ENCODE measurements around a stretch of chr11.

DNA sequence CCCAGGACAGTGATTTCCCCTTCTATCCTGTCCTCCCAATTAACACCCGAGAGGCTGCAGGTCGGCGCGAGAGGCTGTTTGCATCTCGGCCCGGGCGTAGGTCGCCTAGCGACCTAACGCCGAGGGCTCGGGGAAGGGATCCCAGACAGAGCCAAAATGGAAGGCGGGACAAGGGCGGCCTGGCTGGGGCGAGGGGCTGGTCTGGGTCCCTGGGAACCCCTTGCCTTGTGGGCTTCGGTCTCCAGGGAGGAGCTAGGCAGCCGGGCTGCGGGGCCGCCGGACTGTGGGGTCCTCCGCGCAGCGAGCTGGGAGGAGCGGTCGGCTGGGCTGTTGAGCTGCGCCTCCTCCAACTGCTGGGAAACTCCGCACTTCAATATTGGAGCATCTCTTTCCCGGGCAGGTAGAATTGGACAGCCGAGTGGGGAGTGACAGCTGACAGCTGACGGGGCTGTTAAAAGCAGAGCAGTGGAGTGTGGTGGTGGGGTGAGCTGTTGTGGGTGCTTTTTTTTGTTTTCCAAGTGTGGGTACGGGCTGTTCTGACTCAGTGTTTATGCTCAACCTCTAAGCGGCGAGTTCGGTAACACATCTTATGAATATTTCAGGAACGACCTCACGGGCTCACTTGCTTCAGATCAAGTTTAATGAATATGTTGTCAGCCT lies 785 bp downstream of the ELMOD1 start:
- PRO-cap, result bidirectional peak, plus-strand start at position 144 of the sequence, minus-strand start at position 80 of the sequence

GRCh38 chr11:107682505-107683045 lies 29.3 kb downstream of the SLN start:
- PRO-cap, result no peak

- PRO-cap, result no peak
Observed at GRCh38 chr11:108733425-108733783, 68.5 kb downstream of the DDX10 start.

GRCh38 chr11:108904454-108904829 lies 239.6 kb downstream of the DDX10 start:
- PRO-cap, result no peak

GRCh38 chr11:108929184-108929870 lies 264.5 kb downstream of the DDX10 start:
- PRO-cap, result no peak

DNA sequence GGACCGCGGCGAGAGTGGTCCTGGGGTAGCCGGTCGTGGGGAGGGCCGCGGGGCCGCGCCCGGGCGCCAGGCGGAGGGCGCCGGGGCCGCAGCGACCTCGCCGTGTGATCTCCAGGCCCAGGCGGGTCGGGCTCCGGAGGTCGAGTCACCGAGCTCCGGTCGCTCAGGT lies 155 bp downstream of the ZC3H12C start:
- PRO-cap, result no peak

DNA sequence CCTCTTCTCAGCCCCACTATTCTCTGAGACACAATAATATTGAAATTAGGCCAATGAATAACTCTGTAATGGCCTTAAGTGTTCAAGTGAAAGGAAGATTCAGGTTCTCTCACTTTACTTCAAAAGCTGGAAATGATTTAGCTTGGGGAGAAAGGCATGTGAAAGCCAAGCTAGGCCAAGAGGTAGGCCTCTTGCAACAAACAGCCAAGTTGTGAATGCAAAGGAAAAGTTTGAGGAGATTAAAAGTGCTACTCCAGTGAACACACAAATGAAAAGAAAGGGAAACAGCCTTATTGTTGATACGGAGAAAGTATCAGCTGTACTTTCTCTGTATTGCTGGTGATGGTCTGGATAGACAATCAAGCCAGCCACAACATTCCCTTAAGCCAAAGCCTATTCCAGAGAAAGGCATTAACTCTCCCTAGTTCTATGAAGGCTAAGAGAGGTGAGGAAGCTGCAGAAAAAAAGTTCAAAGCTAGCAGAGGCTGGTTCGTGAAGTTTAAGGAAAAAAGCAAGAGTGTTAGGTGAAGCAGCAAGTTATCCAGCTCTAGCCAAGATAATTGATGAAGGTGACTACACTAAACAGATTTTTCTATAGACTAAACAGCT lies 7.7 kb downstream of the ZC3H12C start:
- PRO-cap, result no peak

DNA sequence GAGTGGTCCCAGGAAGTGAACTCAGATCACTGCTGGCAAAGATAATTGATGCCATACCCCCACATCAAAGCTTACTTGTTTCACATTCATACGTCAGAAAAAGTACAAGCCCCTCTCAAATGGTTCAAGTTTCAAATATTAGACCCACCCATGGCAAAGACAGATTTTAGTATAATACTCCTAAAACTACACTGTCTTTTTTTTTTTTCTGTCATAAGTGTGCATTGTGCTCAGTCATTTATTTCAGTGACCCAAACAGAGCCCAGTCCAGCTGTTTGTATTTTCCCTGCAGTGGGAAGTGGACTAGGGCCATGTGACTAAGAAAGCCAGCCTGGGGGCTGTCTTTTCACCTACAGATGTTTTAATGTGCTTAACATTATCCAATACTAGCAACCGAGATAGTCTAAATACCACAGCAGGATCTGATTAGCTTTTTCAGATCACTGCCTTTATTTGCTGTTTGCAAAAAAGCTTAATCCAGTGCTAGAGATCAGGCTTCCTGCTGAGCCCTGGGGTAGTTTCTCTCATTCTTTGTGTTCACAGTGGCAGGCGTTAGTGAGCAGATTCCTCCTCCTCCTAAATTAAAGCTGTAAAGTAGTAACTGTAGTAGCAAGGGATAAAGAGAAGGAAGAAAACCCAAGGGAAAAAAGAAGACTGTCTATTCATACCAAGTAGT lies 34.9 kb downstream of the ZC3H12C start:
- PRO-cap, result unidirectional peak, plus-strand start at position 527 of the sequence

- PRO-cap, result bidirectional peak, plus-strand start at chr11:110296200, minus-strand start at chr11:110295890
Observed at GRCh38 chr11:110295640-110296325, 631 bp downstream of the RDX start.

DNA sequence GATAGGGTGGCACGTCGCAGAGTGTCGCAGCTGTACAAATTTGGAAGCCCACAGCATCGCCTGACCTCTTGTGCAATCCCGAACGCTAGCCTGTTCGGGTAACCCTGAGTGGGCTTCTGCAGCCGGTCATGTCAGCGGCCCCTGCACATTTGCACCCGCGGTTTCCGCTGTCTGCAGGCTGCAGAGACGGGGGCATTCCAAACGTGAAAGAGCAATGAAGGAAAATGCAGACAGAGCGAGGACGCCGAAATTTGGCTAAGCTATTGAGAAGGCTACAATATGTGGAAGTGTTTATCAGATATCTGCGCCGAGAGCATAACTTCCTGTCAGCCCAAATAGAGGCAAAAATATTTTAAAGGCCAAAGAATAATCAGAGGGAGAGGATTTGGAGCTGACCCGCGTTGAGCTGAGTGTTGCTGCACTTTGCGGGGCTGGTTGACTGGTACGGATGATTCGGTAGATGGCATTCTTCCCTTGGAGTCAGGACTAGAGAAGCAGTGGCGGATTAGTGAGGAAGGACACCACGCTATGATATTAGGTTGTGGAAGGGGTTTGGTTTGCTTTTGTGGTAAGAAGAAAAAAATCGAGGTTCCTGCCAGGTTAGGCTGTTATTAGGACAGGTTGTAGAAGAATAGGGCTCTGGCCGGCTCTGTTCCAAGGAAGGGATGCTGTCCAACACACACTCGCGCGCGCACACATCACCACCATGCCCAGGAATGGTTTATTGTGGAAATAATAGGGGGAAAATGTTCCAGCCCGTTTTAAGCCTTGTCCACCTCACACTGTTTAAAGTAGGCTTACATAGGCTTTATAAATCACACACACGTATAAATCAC lies 895 bp upstream of the ARHGAP20 start:
- PRO-cap, result no peak

DNA sequence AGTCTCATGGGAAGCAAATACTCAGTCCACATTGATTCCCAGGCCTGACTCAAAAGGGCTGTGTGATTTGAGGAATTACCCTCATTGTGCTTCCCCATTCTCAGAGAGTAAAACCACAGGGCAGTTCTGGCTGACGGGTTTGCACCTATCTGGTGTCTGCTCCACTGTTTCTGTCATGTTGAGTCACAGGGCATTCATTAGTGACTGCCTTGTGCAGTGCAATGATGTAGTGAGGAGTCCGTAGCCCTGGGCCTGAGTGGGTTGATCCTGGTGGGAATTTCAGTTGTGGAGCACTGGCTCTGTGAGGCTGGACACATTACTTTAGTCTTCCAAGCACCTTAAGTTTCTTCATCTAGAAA lies 85.3 kb upstream of the ARHGAP20 start:
- PRO-cap, result no peak

GRCh38 chr11:111309982-111310562 lies 11.7 kb downstream of the POU2AF3 start:
- PRO-cap, result no peak

DNA sequence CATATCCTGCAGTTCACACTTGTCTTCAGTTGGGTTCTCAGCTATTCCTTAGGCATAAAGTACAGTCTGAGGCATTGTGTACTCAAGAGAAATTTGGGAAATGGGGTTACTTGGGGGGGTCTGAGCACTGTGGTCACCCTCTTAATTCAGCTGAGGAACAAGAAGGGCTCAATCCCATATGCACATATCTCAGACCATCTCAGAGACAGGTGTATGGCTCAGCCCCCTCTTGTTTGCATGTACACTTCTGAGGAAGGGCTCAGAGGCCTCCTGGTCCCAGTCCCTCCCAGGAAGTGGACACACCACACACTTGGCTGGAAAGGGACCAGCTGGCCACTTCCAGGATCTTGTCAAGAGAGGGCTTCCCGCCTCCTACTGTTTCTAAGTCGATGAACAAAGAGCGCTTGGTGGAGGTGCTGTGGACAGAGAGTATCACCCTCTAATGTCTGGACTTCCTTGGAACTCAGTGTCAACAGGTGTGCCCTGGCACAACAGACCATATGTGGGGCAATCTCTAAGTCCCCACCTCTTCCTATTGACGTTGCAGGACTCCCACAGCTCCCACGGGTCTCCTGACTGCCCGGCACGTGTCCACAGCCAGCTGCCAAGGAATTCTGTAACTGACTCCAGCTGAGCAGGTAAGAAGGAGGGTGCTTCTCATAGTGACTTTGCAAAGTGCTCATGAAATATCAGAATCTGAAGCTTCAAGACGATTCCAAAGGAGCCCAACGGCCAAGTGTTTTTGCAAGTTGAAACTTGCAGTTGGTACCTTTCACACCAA lies 16.2 kb downstream of the POU2AF1 start:
- PRO-cap, result no peak

DNA sequence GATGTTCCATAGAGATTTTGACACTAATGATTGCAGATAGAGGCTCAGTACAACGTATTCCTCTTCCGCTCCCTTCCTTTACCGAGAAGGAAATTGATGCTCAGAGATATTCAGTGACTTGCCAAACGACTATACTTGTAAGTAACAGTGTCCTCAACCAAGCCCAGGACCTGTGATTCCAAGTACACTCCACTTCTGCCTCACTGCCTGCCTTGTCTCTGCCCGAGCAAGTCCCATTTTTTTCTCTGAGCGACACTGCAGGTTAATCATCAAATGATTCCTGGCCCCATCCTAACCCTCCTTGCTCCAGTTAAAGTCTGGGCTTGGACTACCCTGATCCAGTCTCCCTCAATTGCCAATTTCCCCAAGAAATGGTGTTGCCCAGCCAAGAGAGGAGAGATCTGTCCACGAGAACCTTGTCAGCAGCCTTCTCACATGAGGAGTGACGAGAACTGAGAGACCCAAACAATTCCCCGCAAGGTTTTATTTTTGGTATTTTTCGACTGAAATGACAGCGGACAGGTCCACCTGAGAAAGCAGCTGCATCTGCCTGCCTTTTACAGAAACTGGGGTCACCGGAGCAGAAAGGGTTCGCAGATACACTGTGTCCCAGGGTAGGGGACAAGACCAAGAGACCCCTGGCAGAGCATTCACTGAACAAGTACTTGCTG lies 11.6 kb downstream of the POU2AF1 start:
- PRO-cap, result no peak

GRCh38 chr11:111416892-111417556 lies 37.9 kb upstream of the POU2AF1 start:
- PRO-cap, result no peak

DNA sequence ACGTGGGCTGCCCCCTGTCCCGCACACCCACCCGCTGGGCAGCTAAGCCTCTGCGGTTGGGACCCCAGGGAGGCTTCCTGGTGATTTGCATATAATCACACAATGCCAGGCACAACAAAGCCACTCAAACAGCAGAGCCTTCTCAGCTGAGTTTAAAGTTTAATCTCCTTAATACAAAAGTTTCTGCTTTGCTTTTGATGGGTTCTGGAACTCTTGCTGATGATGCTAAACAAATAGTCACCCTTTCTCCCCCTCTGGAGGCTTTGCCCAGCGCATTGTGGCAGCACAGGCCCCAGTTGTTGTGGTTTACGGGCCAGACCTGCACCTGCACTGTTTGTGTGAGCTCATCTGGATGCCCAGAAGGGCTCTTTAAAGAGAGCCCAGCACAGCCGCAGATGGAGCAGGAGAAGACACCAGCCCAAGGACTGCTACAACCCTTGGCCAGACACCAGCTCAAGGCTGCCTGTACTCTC lies 60.0 kb upstream of the POU2AF1 start:
- PRO-cap, result no peak

GRCh38 chr11:111559863-111560331 lies 19.4 kb downstream of the LAYN start:
- PRO-cap, result no peak

GRCh38 chr11:111725713-111726890 lies 40.1 kb downstream of the PPP2R1B start:
- PRO-cap, result no peak

DNA sequence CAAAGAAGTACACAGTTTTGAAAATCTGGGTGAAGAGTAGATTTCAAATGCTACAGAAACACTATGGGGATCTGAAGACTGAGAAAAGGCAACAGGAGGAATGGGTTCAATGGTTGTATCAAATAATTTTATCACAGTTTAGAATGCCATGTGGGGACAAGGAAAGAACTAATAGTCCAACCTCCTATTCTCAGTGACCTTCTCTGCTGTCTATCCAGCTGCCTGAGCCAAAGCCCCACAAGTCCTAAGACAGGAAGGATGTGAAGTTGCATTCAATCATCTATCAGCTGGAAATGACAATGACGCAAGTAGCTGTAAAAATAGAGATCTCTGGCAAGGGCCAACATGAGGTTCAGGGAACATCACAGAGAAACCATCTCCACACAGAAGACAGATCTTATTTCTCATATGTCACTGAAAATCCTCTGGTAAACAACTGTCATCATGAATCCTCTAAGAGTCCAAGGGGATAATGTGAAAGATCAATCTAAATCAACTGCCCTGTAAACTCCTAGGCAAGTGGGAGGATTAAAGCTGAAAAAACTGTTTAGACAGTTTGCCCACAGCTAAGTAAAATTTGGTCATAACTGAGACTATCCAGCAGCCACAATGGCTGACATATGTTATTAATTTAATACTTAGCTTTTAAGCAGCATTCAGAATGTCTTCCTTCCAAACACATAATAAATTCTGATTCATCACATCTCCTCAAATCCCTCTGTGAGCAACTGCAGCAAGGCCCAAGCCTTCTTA lies 52.2 kb downstream of the ALG9 start:
- PRO-cap, result no peak

- PRO-cap, result no peak
Observed at GRCh38 chr11:111823650-111824162, 47.7 kb downstream of the ALG9 start.

Data from endothelial cell (in vitro differentiated cells).